Measurements from ENCODE around the genes SLC25A28, ABCC2 and PAX2.

- RRBS = no CpG with 5 or more reads among the region's 6 CpGs
CAGE:
- cytosol, long polyA plus RNA = no peak
- long polyA plus RNA = no peak
- nucleus, long polyA plus RNA = no peak
Observed at GRCh38 chr10:99450654-99451316, 20.4 kb upstream of the GOT1 start.

GRCh38 chr10:99530668-99531433 lies 1.9 kb upstream of the NKX2-3 start:
- RRBS = 4% methylated on average over 13 of the region's 47 CpGs
CAGE:
- cytosol, long polyA plus RNA = no peak
- long polyA plus RNA = no peak
- nucleus, long polyA plus RNA = no peak

GRCh38 chr10:99619727-99620639 lies at the start of gene SLC25A28:
Gene SLC25A28 (minus strand): TSS chr10:99620439.
- RRBS = 1% methylated on average over 43 of the region's 75 CpGs
CAGE:
- cytosol, long polyA plus RNA = no peak
- long polyA plus RNA = no peak
- nucleus, long polyA plus RNA = start-site peak on the minus strand at chr10:99620363-99620484, 7 and 29 reads in 2 replicates

DNA sequence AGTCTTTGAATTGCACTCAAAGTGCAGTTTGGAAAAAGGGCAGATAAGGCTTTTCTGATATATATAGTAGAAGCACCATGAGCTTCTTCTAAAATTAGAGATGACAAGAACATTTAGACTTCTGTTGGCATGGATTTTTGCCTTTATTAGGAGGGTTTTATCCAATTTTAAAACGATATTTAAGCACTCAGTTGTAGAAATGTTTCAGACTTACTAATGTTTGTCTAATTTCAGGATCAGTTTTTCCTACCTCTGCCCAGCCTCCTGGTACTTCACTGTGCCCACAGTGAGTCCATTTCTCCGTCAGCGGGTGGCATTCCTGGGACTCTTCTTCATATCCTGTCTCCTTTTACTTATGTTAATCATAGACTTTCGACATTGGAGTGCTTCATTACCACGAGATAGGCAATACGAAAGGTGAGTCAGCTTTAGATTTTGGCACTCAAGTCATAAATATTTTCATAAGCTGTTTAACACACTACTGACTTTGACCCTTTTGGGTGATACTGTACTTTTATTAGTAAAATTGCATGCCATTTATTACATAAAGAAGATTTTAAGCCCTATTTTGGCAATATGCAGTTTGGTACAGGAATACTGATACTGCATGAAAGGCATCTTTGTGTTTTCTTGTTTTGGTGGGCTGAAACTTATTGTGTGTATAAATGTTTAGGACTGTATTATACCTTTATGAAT lies 2.1 kb downstream of the ENTPD7 start:
- RRBS = no CpG with 5 or more reads among the region's 6 CpGs
CAGE:
- cytosol, long polyA plus RNA = no peak
- long polyA plus RNA = no peak
- nucleus, long polyA plus RNA = no peak

DNA sequence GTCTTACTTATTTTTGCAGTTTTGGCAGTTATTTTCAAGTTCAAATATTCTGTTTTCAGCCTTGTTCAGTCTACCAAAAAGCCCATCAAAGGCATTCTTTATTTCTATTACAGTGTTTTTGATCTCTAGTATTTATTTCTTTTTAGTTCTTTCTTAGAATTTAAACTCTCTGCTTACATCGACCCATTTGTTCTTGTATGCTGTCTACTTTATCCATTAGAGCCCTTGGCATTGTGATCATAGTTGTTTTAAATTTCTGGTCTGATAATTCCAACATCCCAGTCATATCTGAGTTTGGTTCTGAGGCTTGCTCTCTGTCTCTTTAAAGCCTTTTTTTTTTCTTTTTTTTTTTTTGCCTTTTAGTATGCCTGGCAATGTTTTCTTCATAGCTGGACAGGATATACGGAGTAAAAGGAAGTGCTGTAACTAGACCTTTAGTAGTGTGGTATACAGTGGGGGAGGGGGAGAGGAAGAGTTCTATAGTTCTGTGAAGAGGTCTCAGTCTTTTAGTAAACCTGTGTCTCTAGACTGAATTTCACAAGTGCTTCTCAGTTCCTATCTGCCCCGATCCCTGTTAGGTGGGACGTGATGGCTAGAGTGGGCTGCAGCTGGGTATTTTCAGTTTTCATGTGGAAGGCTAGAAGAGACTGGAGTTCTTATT lies 3.3 kb upstream of the ABCC2 start:
- RRBS = no CpG with 5 or more reads among the region's 4 CpGs
CAGE:
- cytosol, long polyA plus RNA = no peak
- long polyA plus RNA = no peak
- nucleus, long polyA plus RNA = no peak

GRCh38 chr10:99782385-99782856 lies at the start of gene ABCC2:
Gene ABCC2 (plus strand): TSS chr10:99782640.
- RRBS = no CpG with 5 or more reads among the region's 5 CpGs
CAGE:
- cytosol, long polyA plus RNA = no peak
- long polyA plus RNA = no peak
- nucleus, long polyA plus RNA = no peak

DNA sequence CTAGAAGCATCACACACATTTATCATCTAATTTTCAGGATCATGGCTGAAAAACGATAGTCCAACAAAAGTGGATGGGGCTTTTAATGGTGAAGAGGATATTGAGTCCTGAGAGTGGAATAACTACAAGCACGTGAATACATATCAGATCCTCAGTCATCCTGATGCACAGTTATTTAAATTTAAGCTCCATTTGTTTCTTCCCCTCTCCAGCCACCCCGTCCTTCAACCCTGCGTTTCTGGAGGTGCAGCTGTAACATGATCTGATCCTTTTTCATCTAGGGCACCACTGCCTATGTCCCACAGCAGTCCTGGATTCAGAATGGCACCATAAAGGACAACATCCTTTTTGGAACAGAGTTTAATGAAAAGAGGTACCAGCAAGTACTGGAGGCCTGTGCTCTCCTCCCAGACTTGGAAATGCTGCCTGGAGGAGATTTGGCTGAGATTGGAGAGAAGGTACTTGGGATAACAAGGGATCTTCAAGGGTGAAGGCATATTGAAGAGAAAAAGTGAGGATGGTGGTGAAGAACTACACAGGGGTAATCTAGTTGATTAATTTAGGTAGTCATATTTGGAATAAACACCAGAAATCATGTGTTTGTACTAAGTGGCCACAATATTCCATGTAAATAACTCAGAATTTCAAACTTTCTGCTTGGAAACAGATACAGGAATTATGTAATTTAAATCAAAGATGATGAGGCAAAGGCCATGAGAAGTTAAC lies 34.8 kb downstream of the ABCC2 start:
- RRBS = no CpG with 5 or more reads among the region's 4 CpGs
CAGE:
- cytosol, long polyA plus RNA = no peak
- long polyA plus RNA = no peak
- nucleus, long polyA plus RNA = no peak

DNA sequence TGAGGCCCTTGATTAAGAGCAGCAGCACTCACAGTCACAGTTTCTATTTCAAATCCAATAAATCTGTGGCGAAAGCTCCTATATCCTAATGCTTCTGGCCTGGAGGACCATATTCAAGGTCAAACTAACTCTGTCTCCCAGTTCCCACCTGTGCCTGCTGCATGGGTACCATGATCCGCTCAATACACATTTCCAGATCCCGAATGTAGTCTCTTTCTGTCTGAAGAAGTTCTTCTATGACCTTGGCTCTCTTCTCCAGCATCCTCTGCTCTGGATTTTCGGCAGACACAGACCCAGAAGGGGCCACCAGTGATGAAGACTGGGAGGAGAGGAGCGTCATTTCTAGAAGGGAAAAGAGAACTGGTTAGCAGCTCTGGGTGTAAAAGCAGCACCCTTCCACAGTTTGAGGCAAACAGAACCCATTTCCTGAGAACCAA lies 100.9 kb downstream of the DNMBP start:
- RRBS = no CpG with 5 or more reads among the region's 5 CpGs
CAGE:
- cytosol, long polyA plus RNA = no peak
- long polyA plus RNA = no peak
- nucleus, long polyA plus RNA = no peak

DNA sequence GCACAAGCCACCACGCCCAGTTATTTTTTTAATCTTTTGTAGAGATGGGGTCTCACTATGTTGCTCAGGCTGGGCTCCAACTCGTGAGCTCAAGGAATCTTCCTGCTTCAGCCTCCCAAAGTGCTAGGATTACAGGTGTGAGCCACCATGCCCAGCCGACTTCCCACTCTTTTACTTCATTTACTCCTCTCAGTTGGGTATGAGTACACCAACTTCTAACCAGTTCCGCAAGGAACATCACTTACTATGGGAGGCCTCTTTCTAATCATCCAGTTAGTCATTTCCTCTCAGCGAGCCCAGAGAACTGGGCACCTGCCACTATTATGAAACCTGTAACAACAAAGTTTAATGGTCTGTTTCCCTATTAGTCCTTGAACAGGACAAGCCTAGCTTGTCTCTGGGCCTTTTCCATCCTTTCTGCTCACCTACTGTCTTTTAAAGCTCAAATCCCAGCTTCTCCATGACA lies 88.9 kb downstream of the DNMBP start:
- RRBS = no CpG with 5 or more reads among the region's 5 CpGs
CAGE:
- cytosol, long polyA plus RNA = no peak
- long polyA plus RNA = no peak
- nucleus, long polyA plus RNA = no peak

- RRBS = no CpG with 5 or more reads among the region's 17 CpGs
CAGE:
- cytosol, long polyA plus RNA = no peak
- long polyA plus RNA = no peak
- nucleus, long polyA plus RNA = no peak
Observed at GRCh38 chr10:99983279-99984069, 26.3 kb downstream of the DNMBP start.

DNA sequence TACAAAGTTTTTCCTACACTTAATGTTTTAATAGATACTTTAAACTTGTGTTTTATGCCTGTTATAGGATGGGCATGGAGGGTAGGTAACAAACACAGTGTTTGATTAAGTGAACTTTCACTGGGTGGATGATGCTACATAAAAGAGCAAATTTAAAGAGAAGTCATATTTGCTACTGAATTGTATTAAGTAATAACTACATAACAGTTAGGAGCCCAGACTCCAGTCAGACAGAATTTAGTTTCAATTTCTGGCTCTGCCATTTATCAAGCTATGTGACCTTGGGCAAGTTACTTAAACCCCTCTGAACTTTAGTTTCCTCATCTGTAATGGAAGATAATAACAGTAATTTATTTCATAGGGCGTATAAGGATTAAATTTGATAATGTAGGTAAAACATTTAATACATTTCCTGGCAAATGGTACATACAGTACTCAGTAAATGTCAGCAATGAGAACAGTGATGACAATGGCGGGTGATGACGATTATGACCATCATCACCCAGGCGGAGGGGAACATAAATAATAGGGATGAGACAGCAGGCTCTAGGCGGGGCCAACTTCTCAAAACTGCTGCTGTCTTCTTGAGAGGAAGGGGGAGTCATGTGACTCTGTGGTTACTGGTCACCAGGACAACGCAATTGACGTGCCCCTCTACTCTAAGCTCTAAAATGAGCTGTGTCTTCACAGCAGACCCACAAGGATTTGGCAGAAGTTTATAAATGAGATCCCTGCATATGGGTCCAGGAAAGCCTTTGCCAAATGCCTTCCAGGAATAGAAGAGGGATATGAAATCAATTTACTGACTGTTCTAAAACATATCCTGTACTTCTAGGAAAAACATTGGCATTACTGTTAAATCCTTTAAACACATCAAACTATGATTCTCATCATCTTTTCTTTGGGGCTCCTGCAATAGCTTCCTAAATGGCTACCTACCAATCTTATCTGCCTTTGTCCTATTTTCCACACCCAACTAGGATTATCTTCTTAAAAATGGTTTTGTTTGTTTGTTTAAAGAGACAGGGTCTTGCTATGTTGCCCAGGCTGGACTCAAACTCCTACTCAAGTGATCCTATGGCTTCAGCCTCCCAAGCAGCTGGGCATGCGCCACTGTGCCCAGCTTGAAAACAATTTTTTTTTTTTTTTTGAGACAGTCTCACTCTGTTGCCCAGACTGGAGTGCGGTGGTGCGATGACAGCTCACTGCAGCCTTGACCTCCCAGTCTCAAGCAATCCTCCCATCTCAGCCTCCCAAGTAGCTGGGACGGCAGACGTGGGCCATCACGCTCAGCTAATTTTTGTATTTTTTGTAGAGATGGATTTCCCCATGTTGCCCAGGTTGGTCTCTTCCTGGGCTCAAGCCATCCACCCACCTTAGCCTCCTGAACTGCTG lies 15.3 kb downstream of the DNMBP start:
- RRBS = no CpG with 5 or more reads among the region's 13 CpGs
CAGE:
- cytosol, long polyA plus RNA = no peak
- long polyA plus RNA = no peak
- nucleus, long polyA plus RNA = no peak

DNA sequence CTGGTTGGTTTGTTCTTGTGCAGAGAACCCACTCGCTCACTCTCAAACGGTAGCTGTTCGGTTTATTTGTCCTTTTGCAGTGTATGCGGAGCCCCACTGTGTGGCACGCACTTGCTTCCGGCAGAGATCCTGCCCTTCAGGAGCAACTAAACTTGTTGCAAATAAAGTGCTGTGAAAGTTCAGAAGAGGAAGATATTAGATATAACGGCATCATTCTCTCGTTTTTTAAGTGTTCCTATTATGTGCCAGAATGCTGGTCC lies 375 bp upstream of the ERLIN1 start:
- RRBS = no CpG with 5 or more reads among the region's 8 CpGs
CAGE:
- cytosol, long polyA plus RNA = no peak
- long polyA plus RNA = no peak
- nucleus, long polyA plus RNA = no peak

- RRBS = no CpG with 5 or more reads among the region's 4 CpGs
CAGE:
- cytosol, long polyA plus RNA = no peak
- long polyA plus RNA = no peak
- nucleus, long polyA plus RNA = no peak
Observed at GRCh38 chr10:100291292-100291863, 4.9 kb upstream of the BLOC1S2 start.

DNA sequence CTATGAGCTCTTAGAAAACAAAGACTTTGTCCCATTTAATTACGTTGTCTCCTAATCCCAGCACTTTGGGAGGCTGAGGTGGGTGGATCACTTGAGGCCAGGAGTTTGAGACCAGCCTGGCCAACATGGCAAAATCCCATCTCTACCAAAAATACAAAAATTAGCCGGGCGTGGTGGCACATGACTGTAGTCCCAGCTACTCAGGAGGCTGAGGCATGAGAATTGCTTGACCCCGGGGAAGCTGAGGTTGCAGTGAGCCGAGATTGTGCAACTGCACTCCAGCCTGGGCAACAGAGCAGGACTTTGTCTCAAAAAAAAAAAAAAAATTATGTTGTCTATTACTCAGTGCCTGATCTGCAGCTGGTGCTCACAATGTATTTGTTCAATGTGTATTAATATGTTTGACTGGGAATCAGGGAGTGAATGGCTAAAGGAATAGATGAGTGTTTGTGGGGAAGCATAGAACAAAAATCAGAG lies 5.7 kb upstream of the BLOC1S2 start:
- RRBS = no CpG with 5 or more reads among the region's 5 CpGs
CAGE:
- cytosol, long polyA plus RNA = no peak
- long polyA plus RNA = no peak
- nucleus, long polyA plus RNA = no peak

- RRBS = no CpG with 5 or more reads among the region's 11 CpGs
CAGE:
- cytosol, long polyA plus RNA = no peak
- long polyA plus RNA = no peak
- nucleus, long polyA plus RNA = no peak
Observed at GRCh38 chr10:100345453-100346268, 1.4 kb upstream of the SCD start.

DNA sequence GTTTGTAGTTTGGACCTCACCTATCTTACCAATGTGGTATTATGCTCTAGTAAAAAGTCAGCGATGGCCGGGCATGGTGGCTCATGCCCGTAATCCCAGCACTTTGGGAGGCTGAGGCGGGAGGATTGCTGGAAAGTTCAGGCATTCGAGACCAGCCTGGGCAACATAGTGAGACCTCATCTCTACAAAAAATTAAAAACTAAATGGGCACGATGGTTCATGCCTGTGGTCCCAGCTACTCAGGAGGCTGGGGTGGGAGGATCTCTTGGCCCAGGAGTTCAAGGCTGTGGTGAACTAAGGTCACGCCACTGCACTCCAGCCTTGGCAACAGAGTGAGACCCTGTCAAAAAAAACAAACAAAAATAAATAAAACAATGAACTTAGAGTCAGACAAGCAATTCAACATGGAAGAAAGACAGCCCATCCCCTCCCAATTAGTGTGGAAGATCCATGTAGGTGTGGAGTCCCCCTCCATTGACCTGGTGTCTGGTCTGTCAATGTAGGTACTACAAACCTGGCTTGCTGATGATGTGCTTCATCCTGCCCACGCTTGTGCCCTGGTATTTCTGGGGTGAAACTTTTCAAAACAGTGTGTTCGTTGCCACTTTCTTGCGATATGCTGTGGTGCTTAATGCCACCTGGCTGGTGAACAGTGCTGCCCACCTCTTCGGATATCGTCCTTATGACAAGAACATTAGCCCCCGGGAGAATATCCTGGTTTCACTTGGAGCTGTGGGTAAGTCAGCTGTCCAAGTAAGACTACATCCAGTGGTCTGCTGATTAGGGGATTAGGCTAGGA lies 9.2 kb downstream of the SCD start:
- RRBS = no CpG with 5 or more reads among the region's 13 CpGs
CAGE:
- cytosol, long polyA plus RNA = no peak
- long polyA plus RNA = no peak
- nucleus, long polyA plus RNA = no peak

GRCh38 chr10:100377975-100378385 lies 30.9 kb downstream of the SCD start:
- RRBS = no CpG with 5 or more reads among the region's 4 CpGs
CAGE:
- cytosol, long polyA plus RNA = no peak
- long polyA plus RNA = no peak
- nucleus, long polyA plus RNA = no peak

GRCh38 chr10:100382216-100383127 lies 35.4 kb downstream of the SCD start:
- RRBS = 78% methylated on average over 4 of the region's 23 CpGs
CAGE:
- cytosol, long polyA plus RNA = no peak
- long polyA plus RNA = no peak
- nucleus, long polyA plus RNA = no peak

DNA sequence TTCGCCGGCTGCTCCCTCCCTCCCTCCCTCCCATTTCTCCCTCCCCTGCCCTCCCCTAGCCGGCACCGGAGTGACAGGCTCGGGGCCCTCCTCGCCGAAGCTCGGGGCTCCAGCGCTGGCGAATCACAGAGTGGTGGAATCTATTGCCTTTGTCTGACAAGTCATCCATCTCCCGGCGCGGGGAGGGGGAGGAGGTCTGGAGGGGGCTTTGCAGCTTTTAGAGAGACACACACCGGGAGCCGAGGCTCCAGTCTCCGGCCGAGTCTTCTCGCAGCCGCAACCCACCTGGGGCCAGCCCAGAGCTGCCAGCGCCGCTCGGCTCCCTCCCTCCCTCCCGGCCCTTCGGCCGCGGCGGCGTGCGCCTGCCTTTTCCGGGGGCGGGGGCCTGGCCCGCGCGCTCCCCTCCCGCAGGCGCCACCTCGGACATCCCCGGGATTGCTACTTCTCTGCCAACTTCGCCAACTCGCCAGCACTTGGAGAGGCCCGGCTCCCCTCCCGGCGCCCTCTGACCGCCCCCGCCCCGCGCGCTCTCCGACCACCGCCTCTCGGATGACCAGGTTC lies at the start of gene PAX2:
Gene PAX2, plus strand, starts transcription at position 250 of the 561 bp plus-strand sequence.
- RRBS = 2% methylated on average over 35 of the region's 51 CpGs
CAGE:
- cytosol, long polyA plus RNA = no peak
- long polyA plus RNA = no peak
- nucleus, long polyA plus RNA = no peak

DNA sequence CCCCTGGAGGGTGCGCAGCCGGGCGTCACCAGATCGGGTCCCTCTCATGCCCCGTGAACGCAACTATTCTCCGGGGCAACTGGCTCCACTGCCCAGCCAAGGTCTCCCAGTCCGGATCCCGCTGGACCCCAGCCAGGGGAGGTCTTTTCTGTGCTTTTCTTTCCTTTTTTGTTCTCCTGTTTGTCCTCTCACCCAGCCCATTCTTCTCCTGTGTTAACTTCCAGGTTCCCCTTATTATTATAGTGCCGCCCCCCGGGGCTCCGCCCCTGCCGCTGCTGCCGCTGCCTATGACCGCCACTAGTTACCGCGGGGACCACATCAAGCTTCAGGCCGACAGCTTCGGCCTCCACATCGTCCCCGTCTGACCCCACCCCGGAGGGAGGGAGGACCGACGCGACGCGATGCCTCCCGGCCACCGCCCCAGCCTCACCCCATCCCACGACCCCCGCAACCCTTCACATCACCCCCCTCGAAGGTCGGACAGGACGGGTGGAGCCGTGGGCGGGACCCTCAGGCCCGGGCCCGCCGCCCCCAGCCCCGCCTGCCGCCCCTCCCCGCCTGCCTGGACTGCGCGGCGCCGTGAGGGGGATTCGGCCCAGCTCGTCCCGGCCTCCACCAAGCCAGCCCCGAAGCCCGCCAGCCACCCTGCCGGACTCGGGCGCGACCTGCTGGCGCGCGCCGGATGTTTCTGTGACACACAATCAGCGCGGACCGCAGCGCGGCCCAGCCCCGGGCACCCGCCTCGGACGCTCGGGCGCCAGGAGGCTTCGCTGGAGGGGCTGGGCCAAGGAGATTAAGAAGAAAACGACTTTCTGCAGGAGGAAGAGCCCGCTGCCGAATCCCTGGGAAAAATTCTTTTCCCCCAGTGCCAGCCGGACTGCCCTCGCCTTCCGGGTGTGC lies 82.2 kb downstream of the PAX2 start:
- RRBS = 2% methylated on average over 42 of the region's 77 CpGs
CAGE:
- cytosol, long polyA plus RNA = no peak
- long polyA plus RNA = no peak
- nucleus, long polyA plus RNA = no peak

Data from IMR-90 (cell line).